A673 (cell line): ENCODE data around the gene TGM6.

GRCh38 chr20:2255491-2256319, 40.1 kb upstream of the TGM3 start:
- PRO-cap: no peak

DNA sequence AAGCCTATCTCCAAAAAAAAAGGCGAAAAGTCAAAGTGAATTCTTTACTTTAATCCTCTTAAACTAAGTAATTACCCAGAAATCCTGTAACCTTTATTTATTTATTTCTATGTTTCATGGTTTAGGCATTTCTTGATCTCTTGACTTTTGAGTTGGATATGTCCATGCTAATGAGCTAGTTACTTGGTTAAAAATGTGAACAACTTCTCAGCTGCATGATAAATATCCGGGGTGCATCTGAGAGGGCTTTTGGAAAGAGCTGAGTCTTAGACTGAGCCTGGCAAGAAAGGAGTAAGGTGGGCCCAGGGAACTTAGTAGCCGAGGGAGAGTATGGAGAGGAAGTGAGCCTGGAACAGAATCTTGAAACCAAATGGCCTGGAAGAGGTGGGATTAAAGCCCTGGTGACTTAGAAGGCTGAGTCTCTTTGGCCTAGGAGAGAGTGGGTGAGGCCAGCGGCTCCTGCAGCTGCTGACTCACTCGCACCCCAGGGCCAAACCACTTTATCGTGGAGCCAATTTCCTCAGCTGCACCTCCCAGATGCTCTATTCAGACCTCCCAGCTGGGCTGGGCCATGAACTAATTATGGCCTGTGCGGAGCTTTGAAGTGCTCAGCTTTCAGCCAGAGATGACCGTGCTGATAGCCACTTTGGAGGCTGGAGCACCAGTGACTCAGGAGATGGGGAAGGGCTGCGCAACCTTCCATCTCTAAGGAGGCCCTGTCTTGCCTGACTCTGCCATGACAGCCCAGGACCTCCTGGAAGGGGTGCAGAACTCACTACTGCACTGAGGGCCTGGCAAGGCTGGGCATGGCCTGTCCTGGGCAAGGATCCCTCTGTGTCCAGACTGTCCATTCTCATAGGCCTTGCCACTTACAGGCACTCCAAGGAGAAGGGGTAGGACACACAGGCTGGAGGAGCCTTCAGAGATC, 19.2 kb downstream of the TGM3 start:
- PRO-cap: no peak

GRCh38 chr20:2330076-2330533, 34.3 kb downstream of the TGM3 start:
- PRO-cap: no peak

DNA sequence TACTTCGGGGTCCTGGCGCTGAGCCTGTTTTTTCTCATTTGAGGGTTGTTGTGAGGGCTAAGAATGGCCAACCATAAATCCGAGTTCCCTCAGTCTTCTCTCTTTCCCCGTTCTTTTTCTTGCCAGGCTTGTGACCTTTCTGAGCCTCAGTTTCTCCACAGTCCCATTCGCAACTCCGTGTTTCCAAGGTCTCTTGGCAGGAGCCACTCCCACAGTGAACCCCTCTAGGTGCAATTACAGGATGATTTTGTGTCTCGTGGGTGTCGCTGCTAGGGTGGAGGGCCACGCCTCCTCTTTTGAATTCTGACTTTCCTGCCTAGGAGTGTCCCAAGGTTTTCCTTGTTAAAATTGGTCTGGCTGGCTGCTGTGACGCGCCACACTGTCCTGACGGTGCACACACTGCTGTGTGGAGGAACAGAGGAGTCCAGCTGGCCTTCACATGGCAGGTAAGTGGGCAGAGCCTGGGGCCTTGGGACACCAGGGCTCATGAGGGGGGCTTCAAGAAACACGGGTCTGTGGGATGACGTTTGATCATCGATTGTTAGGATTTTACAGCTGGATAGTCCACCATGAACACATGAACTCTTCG, at the start of gene TGM6:
Gene TGM6 (plus strand): TSS at position 372 of the 589 bp plus-strand sequence.
- PRO-cap: no peak

DNA sequence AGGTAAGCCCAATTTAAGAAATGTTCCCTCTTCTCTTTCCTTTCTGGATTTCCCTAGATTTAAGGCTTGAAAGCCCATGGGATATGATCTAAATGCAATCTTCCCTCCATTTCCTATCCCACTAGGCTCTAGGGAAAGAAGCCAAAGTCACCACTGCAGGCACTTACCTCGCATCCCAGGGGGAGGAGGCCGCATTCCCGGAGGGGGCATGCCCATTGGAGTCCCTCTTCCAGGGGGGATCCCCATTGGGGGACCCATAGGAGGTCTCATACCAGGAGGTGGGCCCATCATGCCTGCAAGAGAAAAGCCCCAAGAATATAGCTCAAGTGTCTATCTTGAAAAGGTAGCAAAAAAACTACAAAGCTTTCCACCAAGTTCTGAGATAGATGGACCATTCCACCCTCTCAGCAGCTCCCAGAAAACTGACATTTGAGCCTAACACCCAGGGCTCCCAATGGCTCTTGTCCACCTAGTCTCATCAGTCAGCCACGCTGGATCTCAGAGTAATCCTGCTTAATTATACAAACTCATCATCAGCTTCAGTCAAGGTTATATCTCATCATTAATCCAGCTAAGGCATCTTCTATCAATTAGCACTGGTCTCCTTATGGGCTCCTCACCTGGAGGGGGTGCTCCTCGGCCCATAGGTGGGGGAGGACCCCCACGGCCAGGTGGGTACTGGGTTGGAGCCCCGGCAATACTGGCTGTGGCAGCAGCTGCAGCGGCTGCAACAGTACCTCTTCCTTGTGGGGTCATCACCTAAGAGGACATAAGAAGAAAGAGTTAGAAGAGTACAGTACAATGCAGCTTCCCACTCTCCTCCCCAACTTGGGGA, 7.9 kb downstream of the SNRPB start:
- PRO-cap: no peak

- PRO-cap: bidirectional peak, plus-strand start at chr20:2524619, minus-strand start at chr20:2524477; bidirectional peak, plus-strand start at chr20:2525135, minus-strand start at chr20:2524974; bidirectional peak, plus-strand start at chr20:2525276, minus-strand start at chr20:2525272
Observed at GRCh38 chr20:2524325-2525440, 11.7 kb upstream of the TMC2 start.

- PRO-cap: no peak
Observed at GRCh38 chr20:2558062-2558770, 21.8 kb downstream of the TMC2 start.

- PRO-cap: no peak
Observed at GRCh38 chr20:2663436-2664052, 472 bp downstream of the IDH3B start.

- PRO-cap: no peak
Observed at GRCh38 chr20:2706738-2707631, 14.4 kb downstream of the EBF4 start.

DNA sequence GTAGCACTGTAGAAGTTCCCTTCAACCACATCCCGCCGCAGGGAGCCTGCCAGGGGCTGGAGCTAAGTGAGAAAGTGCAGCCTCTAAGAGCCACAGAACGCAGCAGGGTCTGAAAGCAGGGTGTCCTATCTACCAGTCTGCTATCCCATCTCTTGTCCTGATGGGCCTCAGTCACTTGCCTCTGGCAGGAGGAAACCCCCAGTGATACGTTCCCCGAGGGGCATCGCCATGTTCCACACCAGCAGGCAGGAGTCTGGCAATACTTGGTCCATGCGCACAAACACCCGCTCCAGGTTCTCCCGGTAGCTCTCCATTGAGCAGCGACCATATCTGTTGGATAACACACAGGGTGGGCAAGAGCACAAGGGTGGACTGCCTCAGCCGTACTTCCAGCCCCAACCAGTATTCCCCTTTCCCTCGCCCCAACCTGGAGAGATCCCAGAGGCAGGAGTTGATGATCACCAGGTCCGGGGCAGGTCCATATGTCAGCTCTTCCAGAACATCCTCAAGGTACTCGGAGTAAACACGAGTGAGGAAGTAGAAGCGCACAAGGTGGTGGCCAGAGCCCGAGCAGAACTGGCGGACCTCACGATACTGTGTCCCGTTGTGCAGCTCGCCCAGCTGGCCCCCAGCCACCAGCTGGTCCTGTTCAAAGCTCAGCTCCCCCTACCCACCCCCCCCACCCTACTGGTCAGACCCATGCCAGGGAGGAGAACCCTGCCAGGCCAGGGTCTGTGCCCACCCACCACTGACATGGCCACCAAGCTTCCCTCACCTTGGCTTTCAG, 1.8 kb downstream of the PCED1A start:
- PRO-cap: no peak

DNA sequence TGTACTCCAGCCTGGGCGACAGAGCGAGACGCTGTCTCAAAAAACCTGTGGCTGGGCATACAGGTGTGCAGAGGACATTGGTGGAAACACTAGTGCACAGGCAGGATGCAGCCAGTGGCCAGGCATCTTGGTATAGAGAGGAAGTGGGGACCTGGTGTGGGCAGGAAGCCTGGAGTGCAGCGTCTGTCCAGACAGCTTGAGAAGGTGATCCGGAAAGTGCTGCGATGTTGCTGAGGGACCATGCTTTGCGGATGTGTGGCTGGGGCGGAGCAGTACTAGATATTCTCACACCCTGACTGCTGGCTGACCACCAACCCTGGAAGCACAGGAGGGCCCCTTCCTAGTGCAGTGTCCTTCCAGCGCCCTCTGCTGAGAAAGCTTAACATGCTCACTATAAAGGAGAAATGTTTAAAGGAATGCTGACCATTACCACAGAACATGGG, 11.4 kb downstream of the VPS16 start:
- PRO-cap: no peak

- PRO-cap: no peak
Observed at GRCh38 chr20:2996847-2997457, 46.5 kb upstream of the GNRH2 start.

GRCh38 chr20:3092501-3093399, 8.2 kb upstream of the AVP start:
- PRO-cap: bidirectional peak, plus-strand start at chr20:3092841, minus-strand start at chr20:3092901

DNA sequence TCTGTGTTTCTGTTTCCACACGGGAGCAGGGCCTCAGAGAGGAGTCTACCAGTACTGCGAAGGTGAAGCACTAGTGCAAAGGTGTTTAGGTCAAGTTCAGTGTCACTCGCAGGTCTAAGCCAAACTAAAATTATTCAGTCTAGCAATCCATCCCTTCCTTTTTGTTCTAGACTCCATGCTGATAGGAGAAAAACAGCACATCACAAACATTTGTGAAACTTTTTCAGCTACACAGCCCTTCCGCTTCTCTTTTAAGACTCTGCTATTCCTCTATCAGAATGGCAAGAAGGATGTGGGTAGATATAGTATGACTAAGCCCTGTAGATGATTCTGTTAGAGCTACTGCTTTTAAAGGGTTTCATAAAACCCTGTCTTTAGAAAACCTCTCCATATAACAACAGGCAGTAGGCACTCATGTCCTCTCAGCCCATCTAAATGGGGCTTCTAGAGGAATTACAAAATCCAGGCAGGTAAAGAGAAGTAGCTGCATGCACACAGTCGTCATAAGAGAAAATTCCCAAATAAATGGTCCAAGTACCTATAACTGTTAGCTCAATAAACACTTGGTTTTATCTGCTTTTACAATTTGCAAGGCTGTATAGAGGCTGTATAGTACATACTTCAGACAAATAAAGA, 2.3 kb downstream of the FASTKD5 start:
- PRO-cap: no peak

- PRO-cap: no peak
Observed at GRCh38 chr20:3165477-3166007, 5.9 kb upstream of the FASTKD5 start.

DNA sequence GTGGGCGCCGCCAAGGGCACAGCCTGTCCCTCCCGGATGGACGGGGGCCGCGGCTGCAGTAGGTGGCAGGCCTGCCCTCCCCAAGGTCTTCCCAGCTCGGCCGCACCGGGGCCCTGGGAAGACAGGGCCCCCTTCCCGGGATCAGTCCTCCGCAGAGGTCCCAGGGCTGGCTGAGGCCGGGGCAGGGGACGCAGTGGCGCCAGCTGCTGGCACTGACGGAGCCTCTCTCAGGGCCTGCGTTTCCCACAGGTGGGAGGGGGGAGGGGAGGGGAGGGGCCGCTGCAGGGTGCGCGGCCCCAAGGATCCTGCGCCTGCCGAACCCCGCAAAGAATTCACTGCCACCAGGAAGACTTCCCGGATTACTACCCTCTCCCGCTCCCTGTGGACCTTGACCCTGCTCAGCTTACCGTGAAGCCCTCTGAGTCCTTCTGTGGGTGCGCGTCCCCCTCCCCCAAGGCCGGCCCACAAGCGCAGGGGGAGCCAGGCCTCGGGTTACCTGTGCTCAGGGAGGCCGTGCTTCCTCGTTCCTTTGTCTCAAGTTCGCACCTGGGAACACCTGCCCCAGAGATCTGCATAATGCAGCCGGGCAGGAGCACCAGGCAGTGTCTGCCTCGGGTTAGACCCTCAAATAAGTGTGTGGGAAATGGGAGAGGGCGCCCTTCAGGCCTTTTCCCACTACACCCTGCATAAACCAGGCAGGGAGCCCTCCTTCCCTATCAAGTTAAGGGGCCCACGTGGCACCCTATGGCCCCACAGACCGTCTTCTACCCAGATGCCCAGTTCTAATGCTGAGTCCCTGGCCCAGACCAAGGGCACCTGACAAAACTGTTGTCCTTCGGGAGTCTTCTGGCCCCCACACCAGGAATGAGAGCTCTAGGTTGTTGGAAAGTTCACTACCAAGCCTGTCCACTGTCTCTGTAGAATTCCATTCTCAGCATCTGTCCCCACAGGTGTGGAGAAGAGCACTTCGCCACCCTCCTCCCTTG, 5.0 kb downstream of the LZTS3 start:
- PRO-cap: no peak

DNA sequence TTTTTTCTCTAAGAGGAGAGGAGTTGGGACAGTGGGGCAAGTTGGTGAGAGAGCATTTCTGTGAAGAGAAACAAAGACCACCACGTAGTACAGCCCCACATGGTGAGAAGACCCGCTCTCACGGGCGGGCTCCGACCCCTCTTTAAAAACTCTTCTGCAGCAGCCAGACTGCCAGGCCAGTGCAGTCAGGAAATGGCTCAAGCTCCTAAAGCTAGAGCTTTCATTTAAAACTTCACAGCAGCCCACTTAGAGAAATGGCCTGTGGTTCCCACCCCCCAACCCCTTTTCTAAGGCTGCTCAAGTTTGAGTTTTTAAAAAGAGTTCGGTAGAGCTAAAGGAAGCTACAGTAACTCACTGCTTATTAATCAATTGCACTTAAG, 11.5 kb upstream of the SLC4A11 start:
- PRO-cap: no peak

DNA sequence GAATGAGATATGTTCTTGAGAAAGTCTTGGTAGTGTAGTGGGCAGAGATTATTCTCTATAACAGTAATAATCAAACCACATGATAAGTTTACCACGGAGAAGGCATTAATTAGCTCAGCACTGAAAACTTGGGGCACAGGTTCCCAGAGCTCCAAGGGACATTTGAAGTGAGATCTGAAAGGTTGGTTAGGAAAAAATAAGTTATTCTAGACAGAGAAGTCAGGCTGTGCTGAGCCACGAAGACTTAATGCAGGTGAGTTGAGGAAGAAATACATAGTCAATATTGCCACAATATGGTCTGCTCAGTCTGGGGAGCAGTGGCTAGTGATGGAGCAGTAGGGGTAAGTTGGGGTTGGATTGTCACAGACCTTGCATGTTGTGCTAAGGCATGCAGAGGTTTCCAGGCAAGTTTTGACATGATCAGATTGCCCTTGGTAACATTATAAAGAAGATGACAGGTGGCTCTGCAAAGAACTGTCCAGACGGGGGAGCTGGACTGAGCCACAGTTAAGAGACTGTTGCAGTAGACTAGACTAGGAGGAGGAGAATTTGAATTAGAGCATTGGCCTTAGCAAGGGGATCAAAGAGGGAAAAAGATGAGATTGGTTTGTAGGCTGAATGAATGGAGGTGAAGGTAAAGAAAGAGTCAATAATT, 23.3 kb downstream of the ATRN start:
- PRO-cap: no peak

DNA sequence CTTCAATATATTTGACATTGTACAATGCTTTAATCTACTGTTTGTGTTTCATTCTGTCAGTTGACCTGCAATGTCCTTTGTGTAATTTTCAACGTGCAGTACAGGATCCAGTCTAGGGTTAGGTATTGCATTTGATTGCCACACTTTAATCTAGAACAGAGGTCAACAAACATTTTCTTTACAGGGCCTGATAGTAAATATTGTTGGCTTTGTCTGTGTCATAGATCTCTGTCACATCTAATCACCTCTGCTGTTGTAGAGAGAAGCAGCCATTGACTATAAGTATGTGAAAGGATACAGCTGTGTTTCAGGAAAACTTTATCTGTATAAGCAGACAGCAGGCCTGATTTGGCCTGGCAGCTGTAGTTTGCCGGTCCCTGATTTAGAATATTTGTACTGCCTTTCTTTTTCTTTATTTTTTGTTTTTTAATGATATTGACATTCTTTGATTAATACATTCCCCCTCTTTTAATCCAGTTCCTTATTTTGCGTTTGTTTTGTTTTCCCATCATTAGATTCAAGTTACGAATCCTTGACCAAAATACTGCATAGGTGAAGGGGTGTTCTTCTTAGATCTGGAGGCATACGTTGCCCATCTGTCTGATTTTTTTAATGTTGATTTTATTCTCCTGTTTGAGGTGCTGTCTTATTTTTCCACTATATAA, 39.4 kb downstream of the ATRN start:
- PRO-cap: no peak

- PRO-cap: no peak
Observed at GRCh38 chr20:3652901-3653272, 10.3 kb downstream of the GFRA4 start.